ENCODE data around the genes VCX2, ANOS1, MSL3 and TLR7.

DNA sequence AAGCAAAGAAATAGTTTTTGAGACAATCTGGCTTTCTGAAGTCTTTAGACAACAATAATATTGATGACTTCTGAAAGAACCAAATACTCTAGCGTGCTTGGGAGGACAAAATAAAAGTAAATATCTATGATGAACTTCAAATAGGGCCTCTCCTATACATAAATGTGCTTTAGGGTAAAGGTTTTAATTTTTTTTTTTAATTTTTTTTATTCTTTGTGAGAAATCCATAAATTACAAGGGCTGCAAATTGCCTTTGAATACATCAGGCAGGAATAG, 418.7 kb downstream of the NLGN4X start:
- PRO-cap, 4 experiments, result no peak in any of the 4 experiments
- RAMPAGE, long total RNA, 2 experiments, result no peak in any of the 2 experiments
- RRBS, result no CpG with 5 or more reads among the region's 1 CpG

DNA sequence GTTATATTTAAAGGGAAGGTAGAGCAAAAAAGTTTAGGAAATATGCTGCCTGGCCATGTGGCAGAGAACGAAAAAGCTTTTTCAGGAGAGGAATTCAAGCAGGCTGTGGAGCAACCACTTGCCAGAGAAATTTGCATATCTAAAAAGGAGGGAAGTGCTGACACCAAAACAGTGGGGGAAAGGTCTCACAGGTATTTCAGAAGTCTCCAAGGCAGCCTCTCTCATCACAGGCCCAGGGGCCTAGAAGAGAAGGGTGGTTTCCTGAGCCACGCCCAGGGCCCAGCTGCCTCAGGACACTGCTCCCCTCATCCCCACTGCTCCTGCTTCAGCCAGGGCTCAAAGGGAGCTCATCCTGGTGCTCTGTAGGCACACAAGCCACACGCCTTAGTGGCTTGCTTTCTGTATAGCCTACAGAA, 29.9 kb upstream of the STS start:
- PRO-cap, 4 experiments, result no peak in any of the 4 experiments
- RAMPAGE, long total RNA, 2 experiments, result no peak in any of the 2 experiments
- RRBS, result no CpG with 5 or more reads among the region's 3 CpGs

DNA sequence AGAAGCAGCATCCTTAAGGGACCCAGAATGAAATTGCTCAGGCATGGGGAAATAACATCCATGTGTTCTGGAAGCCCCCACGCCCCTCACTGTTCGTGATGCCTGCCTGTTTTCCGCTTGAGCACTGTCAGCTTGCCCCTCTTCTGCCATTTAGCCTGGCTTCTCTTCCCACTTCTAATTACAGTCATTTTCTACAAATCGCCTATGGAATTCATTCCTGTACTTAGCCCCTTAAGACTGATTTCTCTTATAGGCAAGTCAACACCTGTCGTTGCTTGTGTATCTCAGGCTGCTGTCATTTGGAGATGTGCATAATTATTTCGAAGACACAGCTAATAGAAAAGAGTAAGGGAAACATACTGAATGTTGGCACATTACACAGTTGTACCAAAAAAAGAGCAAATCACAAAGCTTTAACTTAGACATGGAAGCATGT, 24.3 kb upstream of the PUDP start:
- PRO-cap, 4 experiments, result no peak in any of the 4 experiments
- RAMPAGE, long total RNA, 2 experiments, result no peak in any of the 2 experiments
- RRBS, result no CpG with 5 or more reads among the region's 6 CpGs

DNA sequence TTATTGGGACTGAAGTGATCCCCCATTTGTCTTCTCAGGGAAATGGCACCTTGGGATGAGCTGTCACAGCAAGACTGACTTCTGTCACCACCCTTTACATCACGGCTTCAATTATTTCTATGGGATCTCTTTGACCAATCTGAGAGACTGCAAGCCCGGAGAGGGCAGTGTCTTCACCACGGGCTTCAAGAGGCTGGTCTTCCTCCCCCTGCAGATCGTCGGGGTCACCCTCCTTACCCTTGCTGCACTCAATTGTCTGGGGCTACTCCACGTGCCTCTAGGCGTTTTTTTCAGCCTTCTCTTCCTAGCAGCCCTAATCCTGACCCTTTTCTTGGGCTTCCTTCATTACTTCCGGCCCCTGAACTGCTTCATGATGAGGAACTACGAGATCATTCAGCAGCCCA, 111.4 kb upstream of the PUDP start:
- PRO-cap, 4 experiments, result no peak in any of the 4 experiments
- RAMPAGE, long total RNA, 2 experiments, result no peak in any of the 2 experiments
- RRBS, result no CpG with 5 or more reads among the region's 9 CpGs

- PRO-cap, 4 experiments, result no peak in any of the 4 experiments
- RAMPAGE, long total RNA, 2 experiments, result no peak in any of the 2 experiments
- RRBS, result no CpG with 5 or more reads among the region's 3 CpGs
These were observed at the start of gene VCX2 for GRCh38 chrX:8171211-8171613. Gene VCX2, minus strand, starts transcription at chrX:8171267.

- PRO-cap, 4 experiments, result peak in 2 of 4 experiments; most common minus-strand start chrX:8732137 (in 2)
- RAMPAGE, long total RNA, 2 experiments, result no peak in any of the 2 experiments
- RRBS, result 3% methylated on average over 46 of the region's 101 CpGs
These were observed at the start of gene ANOS1 for GRCh38 chrX:8731588-8732718. Gene ANOS1, minus strand, starts transcription at chrX:8732137.

DNA sequence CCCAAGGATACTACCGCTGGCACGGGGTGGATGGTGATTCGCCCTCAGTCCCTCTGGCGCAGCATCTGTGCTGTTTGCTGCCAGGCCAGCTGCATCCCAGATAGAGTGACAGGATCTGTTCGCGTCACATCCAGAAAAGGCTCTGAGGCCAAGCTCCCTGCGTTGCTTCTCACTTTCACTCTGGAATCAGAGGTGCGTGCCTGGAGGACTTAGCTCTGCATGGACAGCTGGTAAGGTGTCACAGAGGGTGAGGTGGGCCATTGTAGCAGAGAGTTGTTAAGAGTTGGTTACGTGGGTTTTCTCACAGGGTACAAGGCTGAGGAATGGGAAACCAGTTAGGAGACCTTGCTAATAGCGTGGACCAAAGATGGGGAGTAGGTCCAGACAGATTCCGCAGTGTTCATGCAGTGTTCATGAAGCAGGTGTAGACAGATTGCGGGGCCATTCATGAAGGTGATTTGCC, 95.5 kb downstream of the TBL1X start:
- PRO-cap, 4 experiments, result no peak in any of the 4 experiments
- RAMPAGE, long total RNA, 2 experiments, result start-site peak on the plus strand in 1 of 2 experiments, centred at position 432 of the sequence, 5 reads per replicate
- RRBS, result no CpG with 5 or more reads among the region's 12 CpGs

GRCh38 chrX:9785174-9786181, 751 bp upstream of the SHROOM2 start:
- PRO-cap, 4 experiments, result no peak in any of the 4 experiments
- RAMPAGE, long total RNA, 2 experiments, result no peak in any of the 2 experiments
- RRBS, result 6% methylated on average over 56 of the region's 98 CpGs

GRCh38 chrX:9839071-9839436, 52.8 kb downstream of the SHROOM2 start:
- PRO-cap, 4 experiments, result no peak in any of the 4 experiments
- RAMPAGE, long total RNA, 2 experiments, result no peak in any of the 2 experiments
- RRBS, result no CpG with 5 or more reads among the region's 6 CpGs

GRCh38 chrX:10014455-10015413, 47.6 kb downstream of the CLDN34 start:
- PRO-cap, 4 experiments, result peak in 4 of 4 experiments; most common plus-strand start chrX:10015265 (in 4); most common minus-strand start chrX:10015086 (in 3)
- RAMPAGE, long total RNA, 2 experiments, result no peak in any of the 2 experiments
- RRBS, result 11% methylated on average over 48 of the region's 121 CpGs

DNA sequence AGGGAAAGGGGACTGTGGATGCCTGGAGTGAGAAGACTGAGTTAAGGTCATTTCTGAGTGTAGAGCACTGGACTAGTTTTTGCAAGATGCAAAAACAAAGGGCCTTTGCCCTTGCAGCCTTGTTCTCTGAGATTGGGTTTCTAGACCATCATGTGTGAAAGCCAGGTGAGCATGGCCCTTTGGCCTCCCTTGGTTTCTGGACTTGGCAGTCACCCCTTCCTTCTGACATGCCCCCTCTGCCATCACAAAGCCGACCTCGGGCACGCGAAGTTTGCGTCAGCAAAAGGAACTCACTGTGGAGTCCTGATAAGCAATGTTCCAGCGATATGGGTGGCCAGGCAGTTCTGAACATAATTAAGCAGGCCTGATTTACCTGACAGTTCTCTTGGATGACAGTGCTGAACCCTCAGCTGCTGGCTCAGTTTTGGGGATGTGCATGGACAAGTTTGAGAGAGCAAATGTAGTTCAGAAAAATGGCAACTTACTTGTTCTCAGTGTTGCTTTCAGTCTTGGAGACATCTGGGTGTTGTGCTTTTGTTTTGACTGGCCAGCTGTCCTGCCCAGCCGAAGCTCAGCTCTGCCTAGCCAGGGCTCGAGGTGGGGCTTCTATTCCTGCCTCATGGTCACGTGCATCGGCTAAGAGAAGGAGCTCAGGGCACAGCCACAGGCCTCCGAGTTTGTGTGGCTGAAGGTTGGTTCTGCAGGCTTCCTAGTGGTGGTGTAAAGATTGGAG, 78.2 kb downstream of the CLDN34 start:
- PRO-cap, 4 experiments, result no peak in any of the 4 experiments
- RAMPAGE, long total RNA, 2 experiments, result no peak in any of the 2 experiments
- RRBS, result no CpG with 5 or more reads among the region's 11 CpGs

- PRO-cap, 4 experiments, result no peak in any of the 4 experiments
- RAMPAGE, long total RNA, 2 experiments, result start-site peak on the plus strand in 1 of 2 experiments, at chrX:10067292-10067426 at its widest, 17 reads per replicate
- RRBS, result no CpG with 5 or more reads among the region's 8 CpGs
These were observed 89.6 kb upstream of the CLCN4 start for GRCh38 chrX:10067075-10067651.

- PRO-cap, 4 experiments, result no peak in any of the 4 experiments
- RAMPAGE, long total RNA, 2 experiments, result no peak in any of the 2 experiments
- RRBS, result no CpG with 5 or more reads among the region's 8 CpGs
These were observed 77.7 kb upstream of the CLCN4 start for GRCh38 chrX:10079017-10079535.

- PRO-cap, 4 experiments, result no peak in any of the 4 experiments
- RAMPAGE, long total RNA, 2 experiments, result no peak in any of the 2 experiments
- RRBS, result no CpG with 5 or more reads among the region's 4 CpGs
These were observed 58.0 kb upstream of the CLCN4 start for GRCh38 chrX:10098804-10099133.

DNA sequence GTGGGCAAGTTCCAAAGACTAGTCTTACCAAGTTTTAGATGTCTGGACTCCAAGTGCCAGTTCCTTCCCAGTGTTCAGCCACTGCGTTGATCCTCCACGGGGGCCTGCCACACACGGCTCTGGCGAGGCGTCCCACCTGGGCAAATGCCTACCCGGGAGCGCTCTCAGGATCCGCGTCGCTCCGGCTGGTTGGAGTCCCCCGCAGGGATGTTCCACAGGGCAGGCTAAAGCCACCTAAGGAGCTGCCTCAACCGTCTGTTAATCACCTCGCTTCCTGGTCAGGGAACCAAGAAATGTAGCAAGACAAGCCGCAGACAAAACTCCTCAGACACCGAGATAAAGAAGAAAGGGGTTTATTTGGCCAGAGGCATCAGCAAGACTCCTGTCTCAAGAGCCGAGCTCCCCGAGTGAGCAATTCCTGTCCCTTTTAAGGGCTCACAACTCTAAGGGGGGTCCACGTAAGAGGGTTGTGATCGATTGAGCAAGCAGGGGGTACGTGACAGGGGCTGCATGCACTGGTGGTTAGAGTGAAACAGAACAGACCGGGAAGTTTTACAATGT, 30.7 kb downstream of the MID1 start:
- PRO-cap, 4 experiments, result no peak in any of the 4 experiments
- RAMPAGE, long total RNA, 2 experiments, result no peak in any of the 2 experiments
- RRBS, result no CpG with 5 or more reads among the region's 22 CpGs

GRCh38 chrX:11419043-11419483, 125.8 kb downstream of the AMELX start:
- PRO-cap, 4 experiments, result no peak in any of the 4 experiments
- RAMPAGE, long total RNA, 2 experiments, result no peak in any of the 2 experiments
- RRBS, result no CpG with 5 or more reads among the region's 6 CpGs

DNA sequence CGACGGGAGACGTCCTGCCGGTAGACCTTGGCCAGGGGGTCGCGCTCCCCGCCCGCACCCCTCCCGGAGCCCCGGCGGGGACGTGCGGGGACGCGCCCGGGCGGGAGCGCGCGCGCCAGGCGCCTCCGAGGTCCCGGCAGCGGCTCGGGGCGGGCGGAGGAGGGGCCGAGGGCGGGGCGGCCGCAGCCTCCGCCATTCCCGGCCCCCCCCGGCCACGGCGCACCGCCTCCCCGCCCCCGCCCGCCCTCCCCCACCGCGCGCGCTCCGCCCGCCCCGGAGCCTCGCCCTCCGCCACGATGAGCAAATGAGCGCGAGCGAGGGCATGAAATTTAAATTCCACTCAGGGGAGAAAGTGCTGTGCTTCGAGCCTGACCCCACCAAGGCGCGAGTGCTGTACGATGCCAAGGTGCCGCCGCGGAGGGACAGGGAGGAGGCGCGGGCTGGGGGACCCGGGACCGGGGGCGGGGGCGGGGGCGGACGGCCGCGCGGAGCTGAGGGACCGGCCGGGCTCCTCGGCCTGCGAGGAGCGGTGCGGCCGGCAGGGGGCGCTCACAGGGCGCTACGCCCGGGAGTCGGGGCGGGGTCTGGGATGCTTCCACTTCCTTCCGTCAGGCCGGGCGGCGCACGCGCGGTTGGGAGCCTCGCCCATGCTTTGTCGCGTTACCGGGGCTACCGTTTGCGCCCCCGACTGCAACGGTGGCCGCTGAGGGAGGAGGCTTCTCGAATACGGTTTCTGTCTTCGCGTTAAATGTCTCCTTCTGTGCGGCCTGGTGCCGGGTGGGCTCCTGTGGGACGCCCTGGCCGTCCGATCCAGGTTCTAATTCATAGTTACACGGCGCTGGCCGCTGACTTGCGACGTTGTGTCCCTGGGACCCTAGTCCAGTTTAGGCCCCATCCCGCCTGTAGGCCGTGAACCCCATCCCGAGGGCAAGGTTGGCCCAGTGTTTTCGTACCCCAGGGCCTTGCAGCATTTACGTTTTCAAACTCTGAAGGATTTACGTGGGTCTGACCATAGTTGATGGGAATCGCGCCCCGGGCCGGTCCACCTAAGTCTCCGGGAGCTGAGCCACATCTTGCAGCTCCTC, at the start of gene MSL3:
Gene MSL3, plus strand, starts transcription at position 278 of the 1,085 bp plus-strand sequence.
- PRO-cap, 4 experiments, result peak in 4 of 4 experiments; most common plus-strand start position 687 of the sequence (in 4); most common minus-strand start position 533 of the sequence (in 4)
- RAMPAGE, long total RNA, 2 experiments, result no peak in any of the 2 experiments
- RRBS, result 22% methylated on average over 66 of the region's 126 CpGs

DNA sequence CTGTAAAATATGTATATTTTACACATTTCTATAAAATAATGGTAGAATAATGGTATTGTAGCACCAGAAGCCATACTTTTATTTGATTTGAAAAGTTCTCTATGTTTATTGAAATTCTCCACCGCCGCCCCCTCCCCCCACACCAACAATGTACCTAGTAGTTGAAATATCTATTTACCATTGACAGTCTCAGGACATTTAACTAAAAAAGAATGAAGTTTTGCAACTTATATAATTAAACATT, 59.2 kb upstream of the FRMPD4 start:
- PRO-cap, 4 experiments, result peak in 1 of 4 experiments; most common minus-strand start position 138 of the sequence (in 1)
- RAMPAGE, long total RNA, 2 experiments, result no peak in any of the 2 experiments
- RRBS, result no CpG with 5 or more reads among the region's 2 CpGs

GRCh38 chrX:12791617-12792648, 721 bp downstream of the PRPS2 start:
- PRO-cap, 4 experiments, result peak in 4 of 4 experiments; most common plus-strand start chrX:12791785 (in 3); most common minus-strand start chrX:12791696 (in 4)
- RAMPAGE, long total RNA, 2 experiments, result no peak in any of the 2 experiments
- RRBS, result 14% methylated on average over 21 of the region's 90 CpGs

- PRO-cap, 4 experiments, result no peak in any of the 4 experiments
- RAMPAGE, long total RNA, 2 experiments, result no peak in any of the 2 experiments
- RRBS, result no CpG with 5 or more reads among the region's 5 CpGs
These were observed at the start of gene TLR7 for GRCh38 chrX:12866775-12867217. Gene TLR7, plus strand, starts transcription at chrX:12867072.